ENCODE results near the gene SPATA2L.

DNA sequence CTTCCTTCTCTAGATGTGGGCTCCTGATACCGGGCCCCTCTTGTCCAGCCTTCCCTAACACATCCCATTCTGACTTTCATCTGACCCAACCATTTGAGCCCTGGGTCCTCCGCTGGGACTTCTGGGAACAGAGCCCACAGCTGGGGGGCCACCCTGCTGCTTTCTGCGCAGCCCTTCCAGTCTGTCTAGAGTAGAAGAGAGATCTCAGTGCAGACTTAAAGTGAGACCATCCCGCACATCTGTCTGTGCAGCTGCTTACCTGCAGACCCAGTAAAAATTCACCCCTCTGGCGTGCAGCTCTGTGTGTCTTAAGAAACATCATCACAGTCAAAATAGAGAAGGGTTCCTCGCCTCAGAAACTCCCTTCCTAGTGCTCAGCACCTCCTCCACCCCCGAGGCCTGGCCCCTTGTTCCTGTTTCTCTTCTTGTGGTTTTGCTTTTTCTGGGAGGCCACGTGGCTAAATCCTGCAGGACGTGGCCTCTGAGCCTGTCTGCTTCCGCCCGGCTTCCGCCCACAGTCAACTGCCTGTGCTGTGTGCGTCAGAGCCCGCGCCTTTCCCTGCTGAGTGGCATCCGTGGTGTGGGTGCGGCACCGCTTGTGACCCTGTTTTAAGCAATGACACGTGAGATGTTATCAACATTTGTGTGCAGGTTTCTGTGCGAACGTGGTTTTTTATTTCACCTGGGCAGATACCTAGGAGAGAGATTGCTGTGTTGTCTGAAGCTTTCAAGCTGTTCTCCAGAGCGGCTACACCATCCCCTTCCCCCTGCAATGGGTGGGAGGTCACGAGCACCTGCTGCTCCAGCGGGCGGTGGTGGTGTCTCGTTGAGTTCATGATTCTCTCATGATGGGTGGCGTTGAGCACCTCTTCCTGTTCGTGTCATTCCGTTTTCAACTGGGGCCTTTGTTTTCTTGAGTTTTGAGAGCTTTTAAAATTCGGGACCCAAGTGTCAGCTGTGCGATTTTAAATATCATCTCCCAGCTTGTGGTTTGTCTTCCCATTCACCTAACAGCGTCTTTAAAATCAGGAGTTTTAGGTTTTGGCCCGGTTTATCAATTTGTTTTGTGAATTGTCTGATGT, 21.6 kb downstream of the ACSF3 start:
- RRBS = 64% methylated on average over 1 of the region's 33 CpGs
CAGE:
- cytosol, long polyA plus RNA = no peak
- long polyA plus RNA = no peak
- nucleus, long polyA plus RNA = no peak

- RRBS = 94% methylated on average over 5 of the region's 47 CpGs
CAGE:
- cytosol, long polyA plus RNA = no peak
- long polyA plus RNA = no peak
- nucleus, long polyA plus RNA = no peak
Measured at GRCh38 chr16:89274808-89275973, 57.7 kb downstream of the ZNF778 start.

- RRBS = no CpG with 5 or more reads among the region's 13 CpGs
CAGE:
- cytosol, long polyA plus RNA = no peak
- long polyA plus RNA = no peak
- nucleus, long polyA plus RNA = no peak
Measured at GRCh38 chr16:89276025-89276288, 58.5 kb downstream of the ZNF778 start.

- RRBS = no CpG with 5 or more reads among the region's 28 CpGs
CAGE:
- cytosol, long polyA plus RNA = no peak
- long polyA plus RNA = no peak
- nucleus, long polyA plus RNA = no peak
Measured at GRCh38 chr16:89281715-89282269, 64.3 kb downstream of the ZNF778 start.

DNA sequence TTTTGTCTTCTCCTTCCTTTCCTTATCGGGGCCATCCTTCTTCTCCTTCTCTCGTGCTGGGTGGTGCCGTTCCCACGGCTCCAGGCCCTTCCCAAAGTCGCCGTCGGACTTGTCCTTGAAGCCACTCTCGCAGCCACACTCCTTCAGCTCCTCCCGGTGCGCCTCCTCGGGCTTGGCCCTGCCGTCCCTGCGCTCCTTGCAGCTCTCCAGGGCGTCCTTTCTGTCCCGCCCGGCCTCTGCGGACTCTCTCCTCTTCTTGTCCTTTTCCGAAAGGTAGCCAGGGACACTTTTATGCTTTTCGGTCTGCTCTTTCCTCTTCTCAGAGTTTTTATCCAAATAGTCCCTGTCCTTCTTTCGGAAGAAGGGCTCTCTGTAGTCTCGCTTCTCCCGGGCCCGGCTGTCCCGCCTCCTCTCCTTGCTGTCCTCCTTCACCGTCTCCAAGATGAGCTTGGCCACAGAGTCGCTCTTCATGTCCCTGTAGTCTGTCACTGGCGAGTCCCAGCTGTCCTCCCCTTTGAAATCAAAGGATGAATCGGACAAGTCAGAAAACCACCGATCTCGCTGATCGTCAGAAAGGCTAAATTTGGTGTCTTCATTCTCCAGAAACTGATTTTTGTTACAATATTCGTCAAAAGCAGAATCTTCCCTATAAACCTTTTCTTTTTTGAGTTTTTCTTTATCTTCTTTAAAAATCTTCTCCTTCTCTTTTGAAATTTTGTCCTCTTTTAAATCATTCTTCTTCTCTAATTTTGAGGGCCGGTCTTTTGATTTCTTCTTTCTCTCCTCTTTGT, 66.2 kb downstream of the ZNF778 start:
- RRBS = 83% methylated on average over 7 of the region's 33 CpGs
CAGE:
- cytosol, long polyA plus RNA = no peak
- long polyA plus RNA = no peak
- nucleus, long polyA plus RNA = no peak

DNA sequence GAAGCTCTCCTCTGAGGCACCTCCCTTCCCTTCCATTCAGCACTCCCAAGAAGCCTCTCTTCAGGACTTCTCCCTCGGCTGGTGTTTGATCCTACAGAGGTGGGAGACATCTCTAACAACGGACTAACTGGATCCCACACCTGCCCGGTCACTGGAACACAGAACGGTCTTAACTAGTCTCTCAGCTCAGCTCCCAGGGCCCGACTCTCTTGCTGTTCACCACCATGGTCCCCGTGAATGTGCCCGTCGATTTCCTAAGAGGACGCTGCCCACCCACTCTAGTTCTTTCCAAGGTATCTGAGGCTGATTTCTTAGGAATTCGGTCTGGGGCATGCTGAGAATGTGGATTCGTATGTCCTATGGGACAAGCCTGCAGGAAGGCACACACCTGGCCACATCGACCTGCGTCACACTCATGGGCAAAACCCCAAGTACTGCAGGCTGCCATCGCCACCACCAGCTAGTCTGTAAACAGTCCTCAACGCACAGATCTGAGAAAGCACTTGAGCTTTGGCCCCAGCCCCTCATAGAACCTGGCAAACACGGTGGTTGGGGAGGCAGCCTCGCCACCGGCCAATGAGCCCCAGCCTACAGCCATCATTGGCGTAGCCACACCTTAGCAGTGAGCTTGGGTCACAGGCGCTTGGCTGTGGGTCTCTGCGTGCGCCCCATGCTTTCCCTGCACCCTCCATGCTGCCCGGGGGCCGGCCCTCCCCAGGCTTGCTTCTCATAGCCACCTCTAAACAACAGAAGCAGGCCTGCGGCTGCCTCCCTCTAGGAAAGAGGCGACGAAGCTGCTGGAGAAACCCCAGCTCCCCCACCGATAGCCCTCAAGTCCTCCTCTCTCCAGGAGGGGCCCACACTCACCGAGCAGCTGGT, 74.9 kb downstream of the ZNF778 start:
- RRBS = no CpG with 5 or more reads among the region's 29 CpGs
CAGE:
- cytosol, long polyA plus RNA = no peak
- long polyA plus RNA = no peak
- nucleus, long polyA plus RNA = no peak

DNA sequence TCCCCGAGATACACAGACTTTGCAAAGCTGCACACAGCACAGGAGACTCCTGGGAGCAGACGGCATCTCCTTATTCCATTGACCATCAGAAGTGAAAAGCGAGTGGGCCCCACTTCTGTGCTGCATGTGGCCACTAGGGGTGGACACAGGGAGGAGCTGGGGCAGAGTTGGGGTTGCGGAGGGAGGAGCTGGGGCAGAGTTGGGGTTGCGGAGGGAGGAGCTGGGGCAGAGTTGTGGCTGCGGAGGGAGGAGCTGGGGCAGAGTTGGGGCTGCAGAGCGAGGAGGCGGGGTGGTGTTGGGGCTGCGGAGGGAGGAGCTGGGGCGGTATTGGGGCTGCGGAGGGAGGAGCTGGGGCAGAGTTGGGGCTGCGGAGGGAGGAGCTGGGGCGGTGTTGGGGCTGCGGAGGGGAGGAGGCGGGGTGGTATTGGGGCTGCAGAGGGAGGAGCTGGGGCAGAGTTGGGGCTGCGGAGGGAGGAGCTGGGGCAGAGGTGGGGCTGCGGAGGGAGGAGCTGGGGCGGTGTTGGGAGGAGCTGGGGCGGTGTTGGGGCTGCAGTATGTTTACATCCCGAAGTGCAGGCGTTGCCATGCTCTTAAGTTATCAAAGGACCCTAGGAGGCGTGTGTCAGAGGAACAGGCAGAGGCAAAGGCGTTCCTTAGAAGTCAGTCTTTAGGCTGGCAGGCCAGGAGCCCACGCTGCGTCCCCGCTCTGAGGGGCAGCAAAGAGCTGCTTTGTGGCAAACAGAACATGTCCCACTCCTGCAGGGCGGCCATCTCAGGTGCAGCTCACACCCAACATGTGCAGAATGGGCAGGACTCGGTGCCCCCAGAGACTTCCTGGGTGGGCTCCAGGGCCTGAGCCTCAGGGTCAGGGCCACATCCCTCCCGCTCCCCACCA, 76.0 kb downstream of the ZNF778 start:
- RRBS = no CpG with 5 or more reads among the region's 29 CpGs
CAGE:
- cytosol, long polyA plus RNA = no peak
- long polyA plus RNA = no peak
- nucleus, long polyA plus RNA = no peak

- RRBS = no CpG with 5 or more reads among the region's 9 CpGs
CAGE:
- cytosol, long polyA plus RNA = no peak
- long polyA plus RNA = no peak
- nucleus, long polyA plus RNA = no peak
Measured at GRCh38 chr16:89362152-89362735, 128.1 kb downstream of the ANKRD11 start.

GRCh38 chr16:89364373-89365077, 125.8 kb downstream of the ANKRD11 start:
- RRBS = no CpG with 5 or more reads among the region's 12 CpGs
CAGE:
- cytosol, long polyA plus RNA = no peak
- long polyA plus RNA = no peak
- nucleus, long polyA plus RNA = no peak

- RRBS = 95% methylated on average over 4 of the region's 27 CpGs
CAGE:
- cytosol, long polyA plus RNA = no peak
- long polyA plus RNA = no peak
- nucleus, long polyA plus RNA = no peak
Measured at GRCh38 chr16:89366844-89367461, 123.4 kb downstream of the ANKRD11 start.

DNA sequence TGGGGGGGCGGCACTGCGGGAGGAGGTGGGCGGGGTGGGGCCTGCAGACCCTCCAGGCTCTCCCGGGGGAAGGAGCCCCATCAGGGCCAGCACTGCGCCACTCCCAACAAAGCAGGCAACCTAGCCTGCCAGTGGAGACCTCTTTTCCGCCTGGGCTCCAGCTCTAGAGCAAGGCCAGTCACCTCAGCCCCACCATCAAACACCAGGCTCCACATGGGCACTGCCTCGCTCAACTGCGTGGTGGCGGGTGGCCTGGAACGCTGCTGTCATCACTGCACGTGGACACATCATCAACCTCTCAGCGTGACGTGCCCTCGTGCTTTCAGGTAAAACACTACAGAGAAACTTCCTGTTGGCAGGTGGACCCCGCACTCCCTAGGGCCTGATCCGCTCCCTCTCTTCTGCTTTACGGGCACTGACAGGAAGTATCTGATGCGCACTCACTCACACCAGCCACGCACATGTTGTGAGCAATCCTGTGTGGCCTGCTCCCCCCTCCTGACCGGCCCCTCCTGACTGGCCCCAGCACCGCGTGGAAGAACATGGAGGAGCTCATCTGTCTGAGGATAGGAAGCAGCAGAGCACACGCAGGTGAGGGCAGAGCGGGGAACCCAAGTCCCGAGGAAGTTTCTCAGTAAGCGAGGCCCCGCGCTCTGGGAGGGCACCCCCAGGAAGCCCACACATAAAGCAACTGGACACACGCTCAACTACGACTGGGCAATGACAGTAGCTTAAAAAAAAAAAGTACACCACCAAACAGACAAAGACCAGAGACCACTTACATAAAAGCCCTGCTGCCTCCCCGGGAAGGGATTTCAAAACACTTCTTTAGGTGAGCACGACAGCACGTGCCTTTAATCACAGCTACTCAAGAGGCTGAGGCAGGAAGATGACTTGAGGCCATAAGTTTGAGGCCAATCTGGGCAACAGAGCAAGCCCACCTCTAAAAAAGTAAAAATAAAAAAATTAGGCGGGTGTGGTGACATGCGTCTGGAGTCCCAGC, 87.2 kb downstream of the ANKRD11 start:
- RRBS = no CpG with 5 or more reads among the region's 35 CpGs
CAGE:
- cytosol, long polyA plus RNA = no peak
- long polyA plus RNA = no peak
- nucleus, long polyA plus RNA = no peak

DNA sequence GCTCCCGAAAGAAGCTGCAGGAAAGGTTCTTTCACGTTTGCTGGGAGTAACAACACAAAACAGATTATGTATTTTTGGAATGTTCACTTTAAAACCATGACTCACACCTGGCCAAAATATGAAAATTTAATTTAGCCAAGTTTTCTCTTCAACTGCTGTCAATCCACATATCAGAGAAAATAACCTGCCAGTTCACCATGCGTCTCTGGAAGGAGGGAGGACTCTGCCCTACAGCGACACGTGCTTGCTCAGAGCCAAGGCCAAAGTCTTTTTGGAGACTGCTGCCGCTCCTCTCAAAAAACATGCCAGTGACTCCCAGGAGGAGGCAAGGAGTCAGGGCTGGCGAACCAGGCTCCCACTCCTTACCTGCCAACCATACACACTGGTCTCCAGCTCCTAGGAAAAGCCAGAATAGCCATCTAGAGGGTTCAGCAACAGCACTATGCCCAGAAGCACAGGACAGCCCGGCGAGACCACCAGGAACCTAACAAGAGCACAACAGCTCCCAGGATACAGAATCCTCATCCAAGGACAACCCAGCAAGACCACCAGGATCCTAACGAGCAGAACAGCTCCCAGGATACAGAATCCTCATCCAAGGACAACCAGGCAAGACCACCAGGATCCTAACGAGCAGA, 73.0 kb downstream of the ANKRD11 start:
- RRBS = no CpG with 5 or more reads among the region's 11 CpGs
CAGE:
- cytosol, long polyA plus RNA = no peak
- long polyA plus RNA = no peak
- nucleus, long polyA plus RNA = no peak

GRCh38 chr16:89417960-89418690, 72.2 kb downstream of the ANKRD11 start:
- RRBS = no CpG with 5 or more reads among the region's 10 CpGs
CAGE:
- cytosol, long polyA plus RNA = no peak
- long polyA plus RNA = no peak
- nucleus, long polyA plus RNA = no peak

DNA sequence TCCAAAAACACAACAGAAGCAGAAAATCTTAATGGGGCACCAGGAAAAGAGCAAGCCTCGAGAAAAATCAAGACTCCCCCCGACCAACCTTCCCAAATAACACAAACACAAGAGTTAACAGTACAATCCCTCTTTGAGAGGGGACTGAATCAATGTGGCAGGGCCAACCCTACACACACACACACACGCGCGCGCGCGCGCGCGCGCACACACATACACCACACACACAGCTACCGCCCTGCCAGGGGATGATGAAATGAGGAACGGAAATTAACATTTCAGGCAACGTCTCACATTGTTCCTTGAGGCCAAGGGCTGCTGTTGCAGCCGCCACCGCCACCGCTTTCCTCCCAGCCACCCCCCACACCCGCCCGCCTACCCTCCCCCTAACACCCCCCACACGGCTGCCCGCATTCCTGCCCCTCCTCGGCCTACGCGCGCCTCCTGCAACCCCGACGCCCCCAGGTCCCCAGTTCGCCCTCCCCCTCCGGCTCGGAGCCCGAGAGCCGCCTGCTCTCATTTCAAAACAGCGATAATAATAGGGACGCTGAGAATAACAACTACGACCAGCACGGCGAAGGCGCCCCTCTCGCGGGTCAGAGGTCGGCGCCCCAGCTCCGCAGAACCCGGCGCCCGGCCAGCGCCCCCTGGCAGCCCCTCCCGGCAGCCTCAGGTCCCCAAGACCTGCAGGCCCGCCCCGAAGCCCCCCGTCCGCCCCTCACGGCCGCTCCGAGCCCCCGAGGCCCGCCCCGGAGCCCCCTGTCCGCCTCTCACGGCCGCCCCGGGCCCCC, 1.1 kb downstream of the ANKRD11 start:
- RRBS = 1% methylated on average over 8 of the region's 63 CpGs
CAGE:
- cytosol, long polyA plus RNA = no peak
- long polyA plus RNA = no peak
- nucleus, long polyA plus RNA = no peak

- RRBS = no CpG with 5 or more reads among the region's 15 CpGs
CAGE:
- cytosol, long polyA plus RNA = no peak
- long polyA plus RNA = no peak
- nucleus, long polyA plus RNA = no peak
Measured at GRCh38 chr16:89533901-89534538, 25.8 kb downstream of the SPG7 start.

GRCh38 chr16:89548391-89549365, 11.8 kb upstream of the RPL13 start:
- RRBS = no CpG with 5 or more reads among the region's 36 CpGs
CAGE:
- cytosol, long polyA plus RNA = no peak
- long polyA plus RNA = no peak
- nucleus, long polyA plus RNA = no peak

- RRBS = 99% methylated on average over 3 of the region's 11 CpGs
CAGE:
- cytosol, long polyA plus RNA = no peak
- long polyA plus RNA = no peak
- nucleus, long polyA plus RNA = no peak
Measured at GRCh38 chr16:89672536-89673017, 13.9 kb upstream of the CDK10 start.

DNA sequence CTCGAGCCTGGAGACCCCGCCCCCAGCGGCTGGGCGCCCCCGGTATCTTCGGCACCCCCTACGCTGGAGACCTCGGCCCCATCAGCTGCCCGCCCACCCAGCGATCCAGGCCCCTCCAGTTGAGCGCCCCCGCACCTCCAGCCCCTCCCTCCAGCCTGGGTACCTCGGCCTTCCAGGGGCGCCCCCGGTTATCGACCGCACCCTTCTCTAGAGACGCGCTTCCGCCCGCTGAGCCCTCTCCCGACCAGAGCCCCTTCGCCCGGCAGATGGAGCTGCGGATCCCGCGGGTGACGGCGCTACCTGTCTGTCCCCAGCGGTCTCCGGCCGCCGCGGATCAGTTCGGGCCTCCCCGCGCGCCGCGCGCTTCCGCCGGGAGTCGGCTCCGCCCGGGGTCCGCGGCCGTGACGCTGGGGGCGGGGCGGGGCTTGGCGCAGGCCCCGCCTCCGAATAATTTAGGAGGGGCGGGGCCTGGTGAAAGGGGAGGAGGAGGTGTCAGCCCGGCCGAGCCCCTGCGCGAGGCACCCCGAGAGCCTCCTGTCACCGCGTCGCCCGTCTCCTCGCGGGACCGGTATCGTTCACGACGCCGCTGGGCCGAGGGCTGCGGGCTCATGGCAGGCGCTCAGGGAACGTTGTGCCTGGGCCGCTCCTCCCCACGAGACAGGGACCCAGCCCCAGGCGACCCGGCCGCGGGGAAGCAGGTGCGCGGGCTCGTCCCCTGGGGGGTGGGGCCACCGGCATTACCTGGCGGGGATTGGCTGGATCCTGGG, at the start of gene SPATA2L:
Gene SPATA2L (minus strand): TSS at position 378 of the 767 bp plus-strand sequence.
- RRBS = under 1% methylated on average over 62 of the region's 87 CpGs
CAGE:
- cytosol, long polyA plus RNA = start-site peak on the minus strand centred at position 359 of the sequence, 41 bp wide, 288 and 340 reads in 2 replicates
- long polyA plus RNA = start-site peak on the minus strand centred at position 361 of the sequence, 44 bp wide, 209 and 220 reads in 2 replicates
- nucleus, long polyA plus RNA = no peak

DNA sequence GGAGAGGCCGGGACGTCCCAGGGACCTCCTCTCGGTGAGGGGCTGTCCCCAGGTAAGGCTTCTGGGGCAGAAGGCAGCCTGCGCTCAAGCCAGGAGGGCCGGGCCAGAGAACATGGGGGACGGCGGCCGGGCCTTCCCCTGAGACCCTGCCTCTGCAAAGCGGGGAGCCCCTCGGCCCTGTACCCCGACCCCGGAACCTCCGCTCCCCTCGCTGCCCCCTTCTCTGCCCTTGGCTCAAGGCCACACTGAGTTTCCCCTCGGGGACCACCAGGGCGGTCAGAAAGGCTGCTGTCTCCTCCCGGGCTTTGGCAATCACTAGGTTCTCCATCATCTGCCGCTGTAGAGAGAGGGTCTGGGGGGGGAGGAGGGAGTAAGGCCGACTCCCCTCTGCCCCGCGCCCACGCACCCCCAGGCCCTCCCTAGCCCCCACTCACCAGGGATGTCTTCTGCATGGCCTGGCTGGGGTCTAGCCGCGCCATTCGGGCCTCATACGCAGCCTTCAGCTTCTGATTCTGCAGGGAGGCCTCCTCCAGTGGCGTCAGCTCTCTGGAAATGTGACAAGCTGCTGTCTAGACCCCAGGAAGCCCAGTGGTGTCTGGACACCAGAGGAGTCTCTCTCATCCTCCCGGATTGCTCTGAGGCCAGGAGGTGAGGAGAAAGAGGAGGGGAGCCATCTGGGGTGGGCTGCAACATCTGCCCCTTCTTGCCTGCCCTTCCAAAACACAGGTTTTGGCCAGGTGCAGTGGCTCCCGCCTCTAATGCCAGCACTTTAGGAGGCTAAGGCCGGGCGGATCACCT, 8.3 kb downstream of the VPS9D1 start:
- RRBS = 3% methylated on average over 14 of the region's 31 CpGs
CAGE:
- cytosol, long polyA plus RNA = no peak
- long polyA plus RNA = no peak
- nucleus, long polyA plus RNA = no peak

- RRBS = no CpG with 5 or more reads among the region's 17 CpGs
CAGE:
- cytosol, long polyA plus RNA = no peak
- long polyA plus RNA = no peak
- nucleus, long polyA plus RNA = no peak
Measured at GRCh38 chr16:89727603-89728392, 6.5 kb downstream of the ZNF276 start.

Data from SK-N-SH (cell line).